Pericardium fibroblast (primary cell): ENCODE measurements around a stretch of chr5.

DNA sequence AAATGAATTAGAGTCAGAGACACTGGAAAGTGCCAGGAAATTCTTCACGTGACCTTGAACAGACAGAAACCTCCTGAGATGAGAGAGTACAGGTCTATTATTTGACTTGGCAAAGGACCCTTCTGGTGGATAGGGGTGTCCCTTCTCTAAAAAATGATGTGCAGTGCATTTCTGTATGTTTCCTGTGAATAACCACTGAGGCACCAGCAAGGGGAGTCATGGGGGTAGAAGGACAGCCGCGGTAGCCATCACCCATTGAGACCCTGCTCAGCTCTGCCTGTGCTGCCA, 110.9 kb upstream of the CPEB4 start:
- RAMPAGE, long total RNA = no peak

GRCh38 chr5:173825240-173825561, 62.9 kb upstream of the CPEB4 start:
- RAMPAGE, long total RNA = no peak

- RAMPAGE, long total RNA = no peak
Observed at GRCh38 chr5:173919273-173919839, 31.2 kb downstream of the CPEB4 start.

DNA sequence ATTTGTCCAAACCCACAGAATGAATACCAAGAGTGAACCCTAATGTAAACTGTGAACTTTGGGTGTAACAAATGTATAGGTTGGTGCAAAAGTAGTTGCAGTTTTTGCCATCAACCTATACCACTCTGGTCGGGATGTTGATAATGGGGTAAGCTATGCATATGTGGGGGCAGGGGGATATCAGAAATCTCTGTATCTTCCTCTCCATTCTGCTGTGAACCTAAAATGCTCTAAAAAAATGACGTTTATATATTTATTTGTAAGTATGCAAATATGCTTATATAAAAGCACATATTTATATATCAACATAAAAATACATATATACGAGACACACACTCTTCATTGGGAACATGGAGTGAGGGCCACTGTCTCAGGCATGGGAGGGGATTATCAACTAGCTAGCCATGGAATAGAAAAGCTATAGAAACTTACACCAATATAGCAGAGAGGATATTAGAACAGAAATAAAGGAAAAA, 40.1 kb downstream of the CPEB4 start:
- RAMPAGE, long total RNA = no peak

DNA sequence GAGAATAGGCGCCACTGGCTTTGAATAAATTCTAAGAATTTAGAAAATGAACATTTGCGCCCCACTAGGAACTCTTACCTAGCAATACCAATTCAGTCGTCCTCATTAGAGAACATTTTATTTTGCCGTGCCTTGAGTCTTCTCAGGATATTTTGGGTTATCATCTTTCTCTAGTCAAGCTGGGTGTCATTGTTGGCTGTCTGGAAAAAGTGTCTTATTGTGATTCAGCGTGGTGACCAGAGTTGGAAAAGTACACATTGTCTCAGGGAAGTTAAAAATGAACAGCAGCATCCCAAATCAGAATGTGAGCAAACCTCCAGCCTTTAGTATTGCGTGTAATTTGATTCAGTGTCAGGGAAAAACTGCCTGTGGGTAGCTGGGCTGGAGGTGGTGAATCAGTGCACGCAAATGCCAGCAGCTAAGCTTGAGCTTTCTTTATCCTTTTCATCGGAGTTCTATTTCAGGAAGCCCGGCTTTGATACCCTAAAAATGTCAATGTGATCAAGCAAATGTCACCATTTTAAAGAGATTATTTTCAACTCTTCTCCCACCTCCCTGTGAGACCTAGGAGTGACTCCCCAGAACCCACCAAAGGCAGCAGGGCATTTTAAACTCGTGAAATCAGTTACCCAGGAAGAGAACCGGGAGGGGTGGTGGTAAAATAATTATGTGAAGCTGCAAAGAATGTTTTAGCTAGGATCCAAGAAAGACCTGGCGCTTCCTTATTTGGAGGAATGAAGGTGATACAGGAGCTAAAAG, 25.8 kb upstream of the C5orf47 start:
- RAMPAGE, long total RNA = no peak

DNA sequence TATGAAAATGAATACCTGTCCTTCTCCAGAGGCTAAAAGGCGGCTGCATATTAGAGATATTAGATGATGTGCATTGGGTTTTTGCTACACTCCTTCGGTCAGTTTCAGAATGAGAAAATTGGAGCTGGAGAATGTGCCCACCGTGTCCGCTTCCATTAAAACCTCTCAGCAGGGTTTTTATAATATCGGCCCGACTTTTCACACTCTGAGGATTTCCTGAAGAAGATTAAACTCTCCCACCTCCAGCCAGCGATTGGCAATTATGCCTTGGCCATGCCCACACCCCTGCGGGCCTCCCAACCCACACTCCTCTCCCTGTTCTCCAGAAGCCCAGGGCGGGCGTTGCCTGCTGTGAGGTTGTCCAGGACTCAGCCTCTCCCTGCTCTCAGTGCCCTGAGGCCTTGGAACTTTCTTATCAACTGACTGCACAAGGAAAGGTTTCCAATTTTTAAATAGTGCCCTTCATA, 292.7 kb downstream of the NSG2 start:
- RAMPAGE, long total RNA = no peak

GRCh38 chr5:175114712-175115362, 329.1 kb downstream of the DRD1 start:
- RAMPAGE, long total RNA = no peak

GRCh38 chr5:175598785-175599278, 59.0 kb upstream of the HRH2 start:
- RAMPAGE, long total RNA = no peak

GRCh38 chr5:175658381-175659123, 681 bp downstream of the HRH2 start:
- RAMPAGE, long total RNA = no peak

- RAMPAGE, long total RNA = no peak
Observed at GRCh38 chr5:175687070-175687822, 29.4 kb downstream of the HRH2 start.

- RAMPAGE, long total RNA = no peak
Observed at GRCh38 chr5:176060698-176061396, 92.7 kb upstream of the THOC3 start.

DNA sequence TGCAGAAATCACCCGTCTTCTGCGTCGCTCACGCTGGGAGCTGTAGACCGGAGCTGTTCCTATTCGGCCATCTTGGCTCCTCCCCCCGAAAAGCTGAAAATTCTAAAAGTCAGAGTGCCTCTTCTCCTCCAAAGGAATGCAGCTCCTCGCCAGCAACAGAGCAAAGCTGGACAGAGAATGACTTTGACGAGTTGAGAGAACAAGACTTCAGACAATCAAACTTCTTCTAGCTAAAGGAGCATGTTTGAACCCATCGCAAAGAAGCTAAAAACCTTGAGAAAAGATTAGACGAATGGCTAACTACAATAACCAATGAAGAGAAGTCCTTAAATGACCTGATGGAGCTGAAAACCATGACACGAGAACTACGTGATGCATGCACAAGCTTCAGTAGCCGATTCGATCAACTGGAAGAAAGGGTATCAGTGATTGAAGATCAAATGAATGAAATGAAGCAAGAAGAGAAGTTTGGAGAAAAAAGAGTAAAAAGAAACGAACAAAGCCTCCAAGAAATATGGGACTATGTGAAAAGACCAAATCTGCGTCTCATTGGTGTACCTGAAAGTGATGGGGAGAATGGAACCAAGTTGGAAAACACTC, 44.4 kb downstream of the SIMC1 start:
- RAMPAGE, long total RNA = no peak

GRCh38 chr5:176317787-176318433, 43.7 kb downstream of the KIAA1191 start:
- RAMPAGE, long total RNA = no peak

- RAMPAGE, long total RNA = no peak
Observed at GRCh38 chr5:176406476-176407206, 9.7 kb downstream of the CLTB start.

GRCh38 chr5:176436583-176437074, 11.6 kb upstream of the FAF2 start:
- RAMPAGE, long total RNA = no peak

GRCh38 chr5:176534544-176535272, 2.5 kb downstream of the RNF44 start:
- RAMPAGE, long total RNA = no peak

- RAMPAGE, long total RNA = no peak
Observed at GRCh38 chr5:176553116-176553750, 4.1 kb downstream of the CDHR2 start.

DNA sequence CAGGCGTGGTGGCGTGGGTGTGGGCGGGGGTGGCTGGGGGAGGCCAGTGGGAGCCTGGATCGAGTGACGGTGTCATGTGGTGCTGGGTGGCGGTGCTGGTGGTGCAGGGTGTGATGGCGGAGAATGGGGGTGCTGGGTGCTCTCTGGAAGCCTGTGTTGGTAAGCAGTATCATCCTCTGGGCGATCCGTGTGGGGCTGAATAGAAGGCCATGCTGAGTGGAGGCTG, 27.0 kb downstream of the CDHR2 start:
- RAMPAGE, long total RNA = no peak

DNA sequence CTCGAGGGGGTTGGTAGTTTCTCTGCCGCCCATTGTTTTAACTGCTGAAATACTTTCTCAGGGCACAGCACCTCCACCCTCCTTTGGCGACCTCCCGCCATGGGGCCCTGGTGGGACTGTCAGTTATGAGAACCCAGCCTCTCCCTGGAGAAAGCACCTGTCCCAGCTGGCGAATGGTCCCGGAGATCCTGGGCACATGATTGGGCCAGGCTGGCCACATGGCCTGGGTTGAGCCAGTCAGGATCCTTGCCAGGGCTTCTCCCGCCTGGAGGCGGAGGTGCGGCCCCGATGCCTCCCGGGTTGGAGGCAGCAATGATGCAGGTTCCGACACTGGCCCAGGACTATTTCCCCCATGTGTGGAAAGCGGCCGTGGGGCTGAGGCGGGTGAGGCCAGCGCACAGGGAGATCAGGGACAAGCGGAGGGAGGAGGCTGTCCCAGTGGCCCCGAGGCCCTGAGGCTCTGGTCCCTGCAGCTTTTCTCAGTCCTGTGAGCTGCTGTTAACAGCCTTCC, 13.6 kb downstream of the UNC5A start:
- RAMPAGE, long total RNA = no peak

GRCh38 chr5:177124269-177124853, 9.2 kb upstream of the NSD1 start:
- RAMPAGE, long total RNA = no peak